Endodermal cell (in vitro differentiated cells): Measurements from ENCODE around the genes RNF150 and USP38.

GRCh38 chr4:140635672-140636120 lies 66.9 kb upstream of the UCP1 start:
- PRO-cap: bidirectional peak, plus-strand start at chr4:140635849, minus-strand start at chr4:140635762

GRCh38 chr4:140752671-140753631 lies 3.2 kb downstream of the TBC1D9 start:
- PRO-cap: no peak

DNA sequence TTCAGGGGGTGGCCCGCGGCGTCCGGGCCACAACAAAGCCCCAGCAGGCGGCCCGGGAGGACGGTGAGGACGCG lies 162 bp downstream of the TBC1D9 start:
- PRO-cap: bidirectional peak, plus-strand start at position 30 of the sequence, minus-strand start at position 34 of the sequence

DNA sequence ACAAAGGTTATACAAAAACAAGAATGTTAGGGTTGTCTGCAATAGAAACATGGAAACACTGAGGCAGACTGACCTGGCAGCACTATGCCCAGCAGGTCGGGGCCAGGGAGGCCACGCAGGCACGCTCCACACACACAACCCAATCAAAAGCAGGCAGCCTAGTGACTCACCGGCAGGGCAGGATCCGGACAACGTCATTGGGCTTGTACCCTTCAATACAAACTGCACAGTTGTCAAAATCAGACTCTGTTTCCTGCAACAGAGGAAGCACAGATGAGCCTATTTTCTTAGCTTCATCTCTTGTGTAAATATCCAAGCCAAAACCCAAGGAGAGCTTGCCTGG lies 185.8 kb downstream of the RNF150 start:
- PRO-cap: no peak

DNA sequence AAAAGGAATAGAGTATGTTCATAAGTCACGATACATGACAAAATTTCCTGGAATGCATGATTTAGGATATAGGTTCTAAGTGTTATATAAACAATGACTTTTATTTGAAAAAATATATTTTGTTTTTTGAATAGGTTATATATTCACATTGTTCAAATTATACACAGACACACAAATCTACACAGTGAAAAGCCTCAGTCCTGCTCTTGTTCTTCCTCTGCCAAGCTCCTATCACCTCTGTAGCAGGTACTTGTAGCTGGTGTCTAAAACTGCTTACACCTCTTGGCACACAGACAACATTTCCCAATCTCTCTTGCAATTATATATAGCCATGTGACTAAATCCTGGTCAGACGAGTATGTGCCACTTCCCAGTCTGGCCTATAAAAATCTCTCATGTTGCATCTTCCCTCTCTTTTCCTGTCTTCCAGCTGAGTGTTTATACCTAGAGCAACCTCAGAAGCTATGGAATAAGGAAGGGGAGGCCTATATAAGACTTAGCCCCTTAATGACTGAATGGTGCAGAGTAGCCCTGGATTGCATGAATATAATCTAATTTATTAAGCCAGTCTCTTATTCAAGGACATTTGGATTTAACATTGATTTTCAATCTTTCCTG lies 105.9 kb downstream of the RNF150 start:
- PRO-cap: no peak

- PRO-cap: bidirectional peak, plus-strand start at chr4:141133416, minus-strand start at chr4:141133276
Observed at GRCh38 chr4:141133049-141133924, at the start of gene RNF150. Gene RNF150 (minus strand): TSS chr4:141133469.

- PRO-cap: no peak
Observed at GRCh38 chr4:142132534-142133475, 496.4 kb downstream of the IL15 start.

DNA sequence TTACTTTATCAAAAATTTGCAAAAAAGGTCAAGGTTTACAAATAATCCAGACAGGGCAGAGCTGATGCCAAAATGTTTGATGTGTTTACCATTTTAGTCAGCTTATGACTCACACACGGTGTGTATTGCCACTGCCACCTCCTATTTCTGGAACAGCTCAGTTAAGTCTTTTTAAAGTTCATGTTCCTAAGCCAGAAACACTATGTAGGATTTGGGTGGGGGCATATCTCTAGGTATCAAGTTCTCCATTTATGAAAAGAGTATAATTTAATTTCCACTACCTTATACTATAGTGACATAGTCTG lies 580.5 kb downstream of the INPP4B start:
- PRO-cap: no peak

- PRO-cap: no peak
Observed at GRCh38 chr4:142354838-142355607, 491.1 kb downstream of the INPP4B start.

- PRO-cap: no peak
Observed at GRCh38 chr4:142416541-142416774, 429.6 kb downstream of the INPP4B start.

GRCh38 chr4:143184542-143185289 lies at the start of gene USP38:
Gene USP38 (plus strand): TSS chr4:143184917.
- PRO-cap: bidirectional peak, plus-strand start at chr4:143184596, minus-strand start at chr4:143184697; bidirectional peak, plus-strand start at chr4:143184917, minus-strand start at chr4:143184855

- PRO-cap: no peak
Observed at GRCh38 chr4:143185290-143186161, 809 bp downstream of the USP38 start.

DNA sequence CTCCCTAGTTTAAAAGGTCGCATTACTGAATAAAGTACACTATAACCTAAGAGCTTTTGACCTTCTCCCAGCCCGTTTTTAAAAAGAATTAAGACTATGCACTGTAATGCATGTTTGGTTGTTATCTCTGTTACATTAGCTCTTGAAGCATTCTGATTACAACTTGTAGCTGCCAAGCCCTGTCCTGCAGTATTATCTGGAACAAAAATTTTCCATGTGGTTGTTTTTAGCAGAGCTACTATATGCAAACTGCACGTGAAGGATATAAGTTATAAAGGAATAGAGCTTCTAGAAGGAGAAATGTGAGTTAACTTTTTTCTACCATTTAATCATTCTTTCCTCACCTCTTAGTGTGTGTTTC lies 8.1 kb downstream of the GAB1 start:
- PRO-cap: no peak

- PRO-cap: no peak
Observed at GRCh38 chr4:143381501-143382077, 44.9 kb downstream of the GAB1 start.

DNA sequence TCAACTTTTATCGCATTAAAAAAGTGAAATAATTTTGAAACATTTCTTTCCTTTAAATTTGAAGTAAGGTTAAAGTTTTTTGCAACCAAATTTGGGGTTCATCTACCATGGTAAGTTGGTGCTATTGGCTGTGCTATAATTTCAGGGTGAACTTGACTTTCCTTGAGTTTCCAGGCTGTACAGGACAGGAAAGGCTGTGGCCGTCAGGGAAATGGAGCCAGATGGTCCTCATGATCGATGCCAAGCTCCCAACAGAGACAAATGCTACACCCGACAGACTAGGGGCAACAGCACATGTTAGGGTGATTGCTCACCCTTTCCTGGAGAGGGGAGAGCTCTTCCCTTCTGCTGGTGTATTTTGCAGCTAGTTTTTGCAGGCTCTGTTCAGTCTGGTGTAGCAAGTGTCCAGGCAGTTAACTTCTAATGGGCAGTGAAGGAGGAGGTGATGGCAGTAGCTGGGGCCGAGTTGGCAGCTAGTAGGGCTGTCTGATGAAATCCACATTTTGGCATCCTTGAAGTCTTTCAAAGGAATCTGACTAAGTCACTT lies 47.7 kb downstream of the GAB1 start:
- PRO-cap: no peak

GRCh38 chr4:143391219-143391716 lies 54.6 kb downstream of the GAB1 start:
- PRO-cap: no peak

DNA sequence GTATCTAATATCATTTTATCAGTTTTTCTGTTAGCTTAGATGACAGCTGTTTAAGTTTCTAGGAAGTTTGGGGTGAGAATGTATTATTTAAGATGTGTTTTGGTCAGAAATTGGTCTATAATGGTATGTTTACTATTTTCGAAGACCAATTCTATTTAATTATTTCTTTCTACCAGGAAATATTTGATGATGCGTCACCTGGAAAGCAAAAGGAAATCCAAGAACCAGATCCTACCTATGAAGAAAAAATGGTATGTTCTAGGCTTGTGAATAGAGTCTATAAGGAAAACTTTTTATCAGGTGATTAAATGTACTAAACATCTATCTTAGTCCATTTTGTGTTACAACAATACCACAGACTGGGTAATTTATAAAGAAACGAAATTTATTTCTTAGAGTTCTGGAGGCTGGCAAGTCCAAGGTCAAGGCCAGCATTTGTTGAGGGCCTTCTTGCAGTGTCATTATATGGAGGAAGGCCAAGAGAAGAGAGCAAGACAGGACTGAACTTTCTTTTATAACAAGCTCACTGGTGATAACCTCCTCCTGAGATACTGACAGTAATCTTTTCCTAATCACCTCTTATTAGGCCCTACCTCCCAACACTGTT lies 3.8 kb downstream of the SMARCA5 start:
- PRO-cap: no peak

DNA sequence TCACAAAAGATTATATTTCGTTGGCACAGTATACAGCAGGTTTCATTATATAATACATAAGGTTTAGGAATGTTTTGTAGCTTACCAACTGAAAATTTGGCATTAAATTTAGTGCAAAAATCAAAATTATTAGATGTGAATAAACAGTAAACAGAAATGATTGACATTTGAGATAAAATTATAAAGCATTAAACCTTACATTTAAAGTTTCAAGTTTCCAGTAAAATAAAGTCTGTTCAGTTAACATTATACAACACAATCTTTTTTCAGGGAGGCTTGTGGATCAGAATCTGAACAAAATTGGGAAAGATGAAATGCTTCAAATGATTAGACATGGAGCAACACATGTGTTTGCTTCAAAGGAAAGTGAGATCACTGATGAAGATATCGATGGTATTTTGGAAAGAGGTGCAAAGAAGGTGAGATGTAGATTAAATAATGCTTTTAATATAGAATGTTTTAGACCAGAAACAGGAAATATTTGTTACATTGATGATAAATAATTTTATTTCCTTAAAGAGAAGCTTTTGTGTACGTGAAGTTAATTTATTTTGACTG lies 29.8 kb downstream of the SMARCA5 start:
- PRO-cap: no peak

- PRO-cap: no peak
Observed at GRCh38 chr4:143557680-143557879, 44.1 kb downstream of the SMARCA5 start.

DNA sequence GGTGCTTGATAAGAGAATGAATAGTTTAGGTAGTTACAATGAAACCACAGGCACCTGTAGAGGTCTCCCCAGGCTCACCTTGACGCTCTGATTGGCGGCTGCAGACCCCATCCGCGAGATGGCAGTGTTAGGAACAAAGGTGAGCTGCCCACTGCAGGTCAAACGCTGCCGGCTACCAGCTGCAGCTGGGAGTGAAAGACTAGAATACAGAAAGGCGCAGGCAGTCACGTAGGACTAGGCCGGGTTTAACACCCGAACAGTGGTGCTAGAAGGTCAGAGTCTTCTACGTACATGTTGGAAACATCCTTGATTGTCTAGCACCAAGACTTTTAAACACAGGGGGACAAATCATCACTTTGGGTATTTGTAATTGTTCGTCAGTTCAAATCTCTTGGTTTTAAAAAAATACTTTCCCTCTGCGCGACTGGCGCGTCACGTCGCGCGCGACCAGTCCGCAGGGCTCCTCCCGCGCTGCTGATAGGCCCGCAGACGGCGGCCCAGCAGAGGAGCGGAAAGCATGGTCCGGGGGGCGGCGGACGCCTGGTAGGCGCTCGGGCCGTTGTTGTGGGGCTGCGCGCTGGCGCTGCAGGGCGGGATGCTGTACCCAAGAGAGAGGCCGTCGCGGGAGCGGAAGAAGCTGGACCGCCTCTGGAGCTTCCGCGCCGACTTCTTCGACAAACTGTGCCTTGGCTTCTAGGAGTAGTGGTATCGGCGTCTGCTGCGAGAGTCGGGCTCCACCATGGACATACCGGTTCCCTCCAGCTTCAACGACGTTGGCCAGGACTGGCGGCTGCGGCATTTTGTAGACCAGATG lies 45.7 kb downstream of the SMARCA5 start:
- PRO-cap: unidirectional peak, plus-strand start at position 161 of the sequence; bidirectional peak, plus-strand start at position 513 of the sequence, minus-strand start at position 406 of the sequence